Tibial nerve (tissue), 3 donors: Measurements from ENCODE around the genes BTN2A1, H2BC12 and H2AC12.

DNA sequence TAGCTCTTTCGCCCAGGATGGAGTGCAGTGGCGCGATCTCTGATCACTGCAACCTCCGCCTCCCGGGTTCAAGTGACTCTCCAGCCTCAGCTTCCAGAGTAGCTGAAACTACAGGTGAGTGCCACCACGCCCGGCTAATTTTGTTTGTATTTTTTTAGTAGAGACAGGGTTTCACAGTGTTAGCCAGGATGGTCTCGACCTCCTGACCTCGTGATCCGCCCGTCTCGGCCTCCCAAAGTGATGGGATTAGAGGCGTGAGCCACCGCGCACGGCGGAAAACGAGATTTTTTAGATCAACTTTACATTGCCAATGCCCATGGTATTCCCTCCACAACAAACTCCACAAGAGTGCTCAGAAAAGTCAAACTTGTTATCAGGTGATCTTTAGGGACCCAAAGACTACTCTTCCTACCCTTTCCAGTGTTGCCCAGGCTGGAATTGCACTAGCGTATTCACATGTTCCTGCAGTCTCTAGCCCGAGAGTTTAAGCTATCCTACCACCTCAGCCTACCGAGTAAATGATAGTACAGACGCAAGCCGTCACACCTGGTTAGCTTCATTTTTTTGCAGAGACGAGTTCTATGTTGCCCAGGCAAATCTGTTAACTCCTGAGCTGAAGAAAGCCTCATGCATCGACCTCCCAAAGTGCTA lies 1.2 kb downstream of the H2BC8 start:
- PRO-cap, result no peak
- RAMPAGE, long total RNA, 3 experiments, result no peak in any of the 3 experiments

- PRO-cap, result no peak
- RAMPAGE, long total RNA, 3 experiments, result no peak in any of the 3 experiments
Observed at GRCh38 chr6:26222626-26223128, 2.3 kb upstream of the H3C6 start.

GRCh38 chr6:26232969-26233592 lies 1.7 kb downstream of the H1-3 start:
- PRO-cap, result no peak
- RAMPAGE, long total RNA, 3 experiments, result no peak in any of the 3 experiments

GRCh38 chr6:26241007-26241586 lies 904 bp downstream of the H4C6 start:
- PRO-cap, result no peak
- RAMPAGE, long total RNA, 3 experiments, result no peak in any of the 3 experiments

DNA sequence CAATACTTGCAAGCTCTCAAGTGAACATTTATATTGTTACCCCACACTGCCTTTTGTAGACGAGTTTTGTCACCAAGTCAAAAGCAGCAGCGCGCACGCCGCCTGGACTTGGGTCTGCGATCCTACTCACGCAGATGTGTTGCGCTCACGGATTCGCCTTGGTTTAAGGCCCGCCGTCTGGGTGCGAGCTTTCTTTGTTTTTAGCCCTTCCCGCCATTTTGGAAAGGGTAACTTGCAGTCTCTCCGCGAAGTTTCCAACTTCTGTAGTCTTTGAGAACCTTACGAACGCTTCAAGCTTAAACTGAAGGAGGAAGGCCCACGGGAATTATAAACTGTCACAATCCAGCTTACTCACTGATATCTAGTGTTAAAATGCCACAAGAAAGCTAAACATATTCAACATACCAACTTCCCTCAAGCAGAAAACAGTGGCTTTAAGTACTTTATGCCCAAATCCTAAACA lies 764 bp downstream of the H4C8 start:
- PRO-cap, result bidirectional peak, plus-strand start at position 106 of the sequence, minus-strand start at position 138 of the sequence
- RAMPAGE, long total RNA, 3 experiments, result no peak in any of the 3 experiments

DNA sequence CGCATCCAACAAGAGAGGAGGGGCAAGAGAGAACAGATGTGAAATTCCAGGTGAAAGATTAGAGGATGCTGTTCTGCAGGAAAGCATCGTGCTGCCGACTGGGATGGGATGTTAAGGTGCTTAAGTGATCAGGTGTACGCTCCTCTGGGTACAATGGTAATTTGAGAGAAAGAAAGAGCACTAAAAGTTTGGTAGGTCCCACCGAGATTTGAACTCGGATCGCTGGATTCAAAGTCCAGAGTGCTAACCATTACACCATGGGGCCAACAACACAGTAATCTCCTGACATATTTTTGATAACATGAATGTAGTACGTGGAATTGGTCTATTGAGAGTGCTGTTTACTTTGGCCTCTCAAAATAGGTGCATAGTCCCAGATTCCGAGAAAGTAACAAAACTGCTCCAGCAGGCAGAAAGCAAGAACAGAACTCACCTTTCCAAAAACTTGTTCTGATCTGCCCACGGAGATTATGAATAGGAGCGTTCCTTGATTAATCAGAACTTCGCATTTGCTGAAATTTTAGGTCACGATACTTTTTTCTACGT lies 26.3 kb upstream of the H4C8 start:
- PRO-cap, result no peak
- RAMPAGE, long total RNA, 3 experiments, result no peak in any of the 3 experiments

- PRO-cap, result no peak
- RAMPAGE, long total RNA, 3 experiments, result no peak in any of the 3 experiments
Observed at GRCh38 chr6:26372584-26373334, 7.8 kb downstream of the BTN3A2 start.

DNA sequence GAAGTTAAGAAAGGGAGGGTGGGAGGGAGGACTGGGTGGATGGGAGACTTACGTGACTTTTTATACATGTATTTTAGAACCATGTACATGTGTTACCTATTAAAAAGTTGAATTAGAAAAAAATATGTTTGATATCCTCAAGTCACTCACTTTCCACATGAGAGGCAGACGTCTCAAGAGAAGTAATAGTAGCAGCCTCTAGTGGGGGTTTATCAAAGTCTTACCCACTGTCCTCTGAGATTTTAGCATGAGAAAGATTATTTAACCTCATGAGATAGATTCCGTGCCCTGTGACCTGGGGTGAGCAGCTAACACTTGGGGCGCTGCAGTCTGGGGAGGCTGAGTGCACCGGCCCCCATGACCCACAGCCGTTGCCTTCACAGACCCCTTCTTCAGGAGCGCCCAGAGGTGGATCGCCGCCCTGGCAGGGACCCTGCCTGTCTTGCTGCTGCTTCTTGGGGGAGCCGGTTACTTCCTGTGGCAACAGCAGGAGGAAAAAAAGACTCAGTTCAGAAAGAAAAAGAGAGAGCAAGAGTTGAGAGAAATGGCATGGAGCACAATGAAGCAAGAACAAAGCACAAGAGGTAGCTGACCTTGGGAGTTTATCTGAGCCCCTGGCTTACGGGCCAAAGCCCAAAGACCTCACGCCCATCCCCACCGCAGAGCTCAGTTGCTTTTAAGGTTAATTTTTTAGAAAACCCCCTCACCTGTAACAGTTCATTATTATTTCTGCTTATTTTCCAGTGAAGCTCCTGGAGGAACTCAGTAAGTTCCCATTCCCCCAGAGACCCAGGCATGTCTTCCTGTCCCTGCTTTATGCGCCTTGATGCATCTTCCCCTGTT lies 7.3 kb downstream of the BTN3A1 start:
- PRO-cap, result no peak
- RAMPAGE, long total RNA, 3 experiments, result no peak in any of the 3 experiments

DNA sequence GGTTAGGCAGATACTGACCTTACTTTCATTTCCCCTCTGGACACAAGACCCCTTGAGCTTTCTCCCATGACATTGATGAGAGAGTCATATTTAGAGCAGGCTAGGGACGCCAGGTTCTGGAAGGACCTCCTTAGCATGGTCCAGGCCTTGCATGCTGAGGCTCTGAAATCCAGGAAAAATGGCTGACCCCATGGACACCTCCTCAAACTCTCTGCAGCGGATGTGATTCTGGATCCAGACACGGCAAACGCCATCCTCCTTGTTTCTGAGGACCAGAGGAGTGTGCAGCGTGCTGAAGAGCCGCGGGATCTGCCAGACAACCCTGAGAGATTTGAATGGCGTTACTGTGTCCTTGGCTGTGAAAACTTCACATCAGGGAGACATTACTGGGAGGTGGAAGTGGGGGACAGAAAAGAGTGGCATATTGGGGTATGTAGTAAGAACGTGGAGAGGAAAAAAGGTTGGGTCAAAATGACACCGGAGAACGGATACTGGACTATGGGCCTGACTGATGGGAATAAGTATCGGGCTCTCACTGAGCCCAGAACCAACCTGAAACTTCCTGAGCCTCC lies 6.2 kb upstream of the BTN2A1 start:
- PRO-cap, result no peak
- RAMPAGE, long total RNA, 3 experiments, result no peak in any of the 3 experiments

DNA sequence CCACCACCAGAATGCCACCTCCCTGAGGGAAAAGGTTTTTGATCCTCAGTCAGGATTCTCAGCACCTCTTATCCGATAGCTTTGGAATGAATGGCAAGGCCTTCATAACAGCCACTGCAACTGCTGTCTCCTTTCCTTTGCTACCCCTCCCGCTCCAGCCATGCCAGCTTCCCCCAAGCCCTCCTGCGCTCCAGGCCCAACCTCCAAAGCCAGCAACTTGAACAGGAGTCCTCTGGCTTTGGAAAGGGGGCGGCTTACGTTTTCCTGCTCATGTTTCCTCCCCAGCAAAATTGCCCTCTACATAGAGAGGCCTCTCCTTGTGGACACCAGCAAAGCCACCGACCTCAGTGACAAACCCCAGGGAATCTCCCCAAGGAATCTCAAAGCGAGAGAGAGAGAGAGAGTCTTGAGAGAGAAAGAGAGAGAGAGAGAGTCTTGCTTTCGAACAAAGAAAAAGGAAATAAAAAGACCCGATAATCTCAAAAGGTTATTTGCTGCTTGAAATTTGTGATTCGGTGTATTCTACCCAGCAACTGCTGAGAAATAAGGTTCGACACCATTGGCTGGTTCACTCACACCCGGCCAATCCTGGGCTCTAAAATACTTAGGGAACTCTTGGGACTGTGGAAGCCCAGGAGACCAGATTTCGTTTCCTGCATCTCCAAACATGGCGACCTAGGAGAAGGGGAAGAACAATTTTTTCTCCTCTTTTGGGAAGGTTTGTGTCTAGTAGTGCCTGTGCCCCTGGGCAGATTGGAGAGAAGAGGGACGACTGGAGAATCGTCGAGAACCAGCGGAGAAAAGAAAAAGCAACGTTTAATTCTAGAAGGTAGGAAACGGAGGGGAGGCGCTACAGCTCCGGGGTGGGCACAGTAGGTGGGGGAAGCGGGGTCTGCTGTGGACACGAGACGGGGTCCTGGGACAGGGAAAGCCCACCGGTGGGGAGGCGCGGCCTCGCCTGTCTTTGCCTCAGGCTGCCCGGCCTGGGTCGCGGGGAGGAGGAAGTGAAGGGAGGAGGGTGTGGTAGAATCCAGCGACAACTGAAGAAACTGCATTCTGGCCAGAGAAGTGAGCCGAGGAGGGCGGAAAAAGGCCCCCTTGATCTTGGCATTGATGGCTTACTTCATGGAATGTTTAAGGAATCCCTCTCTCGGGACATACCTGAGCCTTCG lies at the start of gene BTN2A1:
BTN2A1 (plus strand) TSS at position 642 of the 1,172 bp plus-strand sequence.
- PRO-cap, result unidirectional peak, plus-strand start at position 626 of the sequence; unidirectional peak, plus-strand start at position 668 of the sequence
- RAMPAGE, long total RNA, 3 experiments, result start-site peak on the plus strand in 3 of 3 experiments, centred at positions 618 to 655 of the sequence, 81 to 108 reads per replicate

DNA sequence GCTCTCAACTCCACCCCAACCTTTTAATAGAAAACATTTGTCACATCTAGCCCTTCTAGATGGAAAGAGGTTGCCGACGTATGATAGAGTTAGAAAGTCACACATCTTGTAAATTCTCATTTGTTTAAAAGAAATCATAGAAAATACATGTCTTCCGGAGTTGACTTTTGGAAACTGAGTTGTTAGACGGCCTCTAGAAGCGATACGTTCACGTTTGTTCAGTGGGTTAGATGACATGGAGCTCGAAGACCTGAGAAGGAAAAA lies 15.7 kb upstream of the HMGN4 start:
- PRO-cap, result no peak
- RAMPAGE, long total RNA, 3 experiments, result no peak in any of the 3 experiments

DNA sequence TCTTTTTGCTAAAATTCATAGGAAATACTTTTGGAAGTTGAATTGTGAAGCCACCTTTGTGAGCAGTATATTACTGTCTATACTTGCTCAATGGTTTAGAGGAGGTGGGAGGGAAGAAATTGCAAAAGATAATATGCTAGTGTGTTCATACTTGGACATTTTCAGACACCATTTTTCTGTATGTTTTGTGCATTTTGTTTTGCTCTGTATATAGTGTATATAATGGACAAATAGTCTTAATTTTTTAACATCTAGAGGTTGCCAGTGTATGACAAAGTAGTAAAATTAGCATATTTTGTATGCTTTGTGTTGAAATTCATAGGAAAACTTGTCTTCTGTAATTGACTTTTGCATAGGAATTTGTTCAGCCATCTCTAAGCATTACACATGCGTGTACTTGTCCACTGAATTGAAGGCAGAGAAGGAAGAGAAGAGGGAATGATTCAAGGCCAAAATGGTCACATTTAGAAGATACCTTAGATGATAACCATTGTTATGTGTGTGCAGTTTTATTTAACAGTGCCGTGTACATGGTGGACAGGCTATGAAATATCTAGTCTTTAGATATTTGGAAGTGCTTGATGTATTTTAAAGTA lies 14.5 kb upstream of the HMGN4 start:
- PRO-cap, result no peak
- RAMPAGE, long total RNA, 3 experiments, result no peak in any of the 3 experiments

DNA sequence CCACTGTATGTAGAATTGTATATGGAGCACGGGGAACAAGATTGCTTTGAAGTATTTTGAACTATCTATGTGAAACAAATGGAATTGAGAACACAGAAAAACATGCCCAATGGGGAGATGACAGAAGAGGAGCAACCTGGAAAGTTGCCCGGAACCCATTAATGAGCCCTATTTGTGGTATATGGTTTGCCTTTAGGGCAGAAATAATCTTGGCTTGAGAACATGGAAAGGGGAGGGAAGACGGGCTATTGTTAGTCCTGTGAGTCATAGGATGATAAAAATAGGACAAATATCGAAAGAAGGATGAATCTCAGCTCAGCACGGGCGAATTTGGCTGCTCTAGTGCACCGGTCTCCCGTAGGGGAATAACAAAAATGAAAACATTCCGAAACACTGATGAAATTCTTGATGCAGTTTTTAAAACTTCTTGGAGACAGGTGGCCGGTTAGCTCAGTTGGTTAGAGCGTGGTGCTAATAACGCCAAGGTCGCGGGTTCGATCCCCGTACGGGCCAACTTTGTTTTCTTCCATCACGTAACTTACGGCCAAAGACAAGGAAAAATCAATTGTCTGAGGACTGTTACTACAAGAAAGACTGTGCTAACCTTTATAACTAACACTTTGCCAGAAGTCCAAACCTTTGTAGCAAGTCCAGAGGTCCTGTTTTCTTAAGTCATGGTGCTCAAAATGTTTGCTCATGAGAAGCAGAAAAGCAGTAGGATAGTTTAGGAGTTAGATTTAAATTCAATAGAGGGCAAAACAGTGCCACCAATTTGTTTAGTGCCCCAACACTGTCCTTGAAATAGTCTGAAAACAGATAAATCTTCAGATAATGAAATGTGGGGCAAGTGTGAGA lies 15.7 kb downstream of the HMGN4 start:
- PRO-cap, result no peak
- RAMPAGE, long total RNA, 3 experiments, result no peak in any of the 3 experiments

DNA sequence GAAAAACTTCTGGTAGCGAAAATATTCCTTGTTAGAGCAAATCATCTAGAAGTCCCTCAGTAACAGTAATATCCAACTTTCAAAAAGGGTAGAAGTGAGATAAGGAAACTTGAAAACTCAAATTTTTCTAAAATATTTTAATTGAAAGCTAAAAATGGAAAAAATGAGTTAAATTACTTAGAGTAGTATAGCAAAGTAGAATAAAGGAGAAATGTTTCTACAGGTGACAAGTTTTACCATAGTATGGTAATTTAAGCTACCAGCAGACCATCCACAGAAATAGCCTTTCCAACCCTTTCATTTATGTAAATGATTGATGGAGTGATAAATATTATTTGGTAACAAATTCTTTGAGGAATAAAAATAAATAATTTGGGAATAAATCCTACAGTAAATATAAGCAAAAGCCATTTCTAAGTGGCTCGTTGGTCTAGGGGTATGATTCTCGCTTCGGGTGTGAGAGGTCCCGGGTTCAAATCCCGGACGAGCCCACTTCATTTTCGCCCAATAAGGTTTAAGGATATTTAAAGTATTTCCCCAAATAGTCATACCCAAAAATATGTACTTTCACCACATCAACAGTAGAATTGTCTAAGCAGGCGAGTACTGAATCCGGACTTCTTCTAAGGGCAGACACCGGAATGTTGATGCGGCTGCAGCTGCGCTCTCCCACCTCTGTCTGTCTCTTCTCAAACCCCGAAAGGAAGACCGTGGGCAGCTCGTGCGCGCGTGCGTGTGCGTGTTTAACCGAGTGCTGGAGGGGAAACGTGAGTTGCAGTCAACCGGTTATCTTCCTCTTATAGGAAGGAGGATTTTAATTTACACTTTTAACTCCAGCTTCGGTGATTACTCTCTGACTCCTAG lies 41.0 kb downstream of the H2BC11 start:
- PRO-cap, result no peak
- RAMPAGE, long total RNA, 3 experiments, result no peak in any of the 3 experiments

- PRO-cap, result no peak
- RAMPAGE, long total RNA, 3 experiments, result no peak in any of the 3 experiments
Observed at GRCh38 chr6:27114973-27115533, 17.5 kb downstream of the H2BC11 start.

GRCh38 chr6:27145519-27146516 lies 837 bp downstream of the H2BC12 start:
- PRO-cap, result no peak
- RAMPAGE, long total RNA, 3 experiments, result no peak in any of the 3 experiments

DNA sequence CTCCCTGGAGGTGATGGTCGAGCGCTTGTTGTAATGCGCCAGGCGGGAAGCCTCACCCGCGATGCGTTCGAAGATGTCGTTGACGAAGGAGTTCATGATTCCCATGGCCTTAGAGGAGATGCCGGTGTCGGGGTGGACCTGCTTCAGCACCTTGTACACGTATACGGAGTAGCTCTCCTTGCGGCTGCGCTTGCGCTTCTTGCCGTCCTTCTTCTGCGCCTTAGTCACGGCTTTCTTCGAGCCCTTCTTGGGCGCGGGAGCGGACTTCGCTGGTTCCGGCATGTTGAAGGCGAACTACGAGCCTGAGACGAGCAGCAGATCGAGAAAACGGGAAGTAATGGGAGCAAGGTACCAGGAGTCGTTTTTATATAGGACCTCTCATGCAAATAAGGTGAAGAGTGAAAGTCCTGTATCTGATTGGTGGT lies at the start of gene H2BC12:
H2BC12 (minus strand) TSS at position 339 of the 425 bp plus-strand sequence.
- PRO-cap, result bidirectional peak, plus-strand start outside the sequence, minus-strand start at position 339 of the sequence
- RAMPAGE, long total RNA, 3 experiments, result start-site peak on the minus strand in 3 of 3 experiments, centred at positions 306 to 339 of the sequence, 20 to 72 reads per replicate

DNA sequence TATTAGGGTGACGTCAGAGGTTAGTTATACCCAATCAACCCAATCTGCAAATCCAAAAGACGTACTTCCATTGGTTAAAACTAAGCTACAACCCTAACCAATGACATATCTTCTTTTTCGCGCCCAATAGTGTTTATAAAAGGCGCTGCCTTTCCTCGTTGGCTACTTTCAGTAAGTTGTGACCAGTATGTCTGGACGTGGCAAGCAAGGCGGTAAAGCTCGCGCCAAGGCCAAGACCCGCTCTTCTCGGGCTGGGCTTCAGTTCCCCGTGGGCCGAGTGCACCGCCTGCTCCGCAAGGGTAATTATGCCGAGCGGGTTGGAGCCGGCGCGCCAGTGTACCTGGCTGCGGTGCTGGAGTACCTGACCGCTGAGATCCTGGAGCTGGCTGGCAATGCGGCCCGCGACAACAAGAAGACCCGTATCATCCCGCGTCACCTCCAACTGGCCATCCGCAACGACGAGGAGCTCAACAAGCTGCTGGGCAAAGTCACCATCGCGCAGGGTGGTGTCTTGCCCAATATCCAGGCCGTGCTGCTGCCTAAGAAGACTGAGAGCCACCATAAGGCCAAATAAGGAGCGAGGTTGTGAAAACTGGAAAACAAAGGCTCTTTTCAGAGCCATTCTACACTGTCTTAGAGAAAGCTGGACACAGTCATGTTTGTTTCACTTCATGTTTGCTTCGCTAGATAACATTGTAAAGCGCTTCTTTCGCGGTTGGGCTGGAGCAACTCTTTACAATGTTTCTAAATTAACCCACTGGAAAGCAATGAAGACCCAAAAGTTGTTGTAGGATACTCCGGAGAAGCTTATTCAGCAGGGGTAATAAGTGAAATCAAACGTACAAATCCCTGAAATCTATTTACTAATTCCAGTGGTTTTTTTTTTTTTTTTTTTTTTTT lies at the start of gene H2AC12:
H2AC12 (plus strand) TSS at position 165 of the 900 bp plus-strand sequence.
- PRO-cap, result bidirectional peak, plus-strand start at position 165 of the sequence, minus-strand start outside the sequence; unidirectional peak, plus-strand start at position 435 of the sequence; bidirectional peak, plus-strand start at position 636 of the sequence, minus-strand start at position 444 of the sequence
- RAMPAGE, long total RNA, 3 experiments, result start-site peak on the plus strand in 1 of 3 experiments, centred at position 163 of the sequence, 16 reads per replicate

GRCh38 chr6:27298121-27298602 lies 13.9 kb downstream of the POM121L2 start:
- PRO-cap, result no peak
- RAMPAGE, long total RNA, 3 experiments, result no peak in any of the 3 experiments

- PRO-cap, result unidirectional peak, minus-strand start at chr6:27479565
- RAMPAGE, long total RNA, 3 experiments, result no peak in any of the 3 experiments
Observed at GRCh38 chr6:27479247-27479743, 6.4 kb upstream of the ZNF184 start.